HGPS cell (cell line): ENCODE measurements around the genes SFT2D3 and CCDC74B.

GRCh38 chr2:127638261-127639207 is 7.4 kb upstream of the GPR17 start:
- RRBS = no CpG with 5 or more reads among the region's 26 CpGs

DNA sequence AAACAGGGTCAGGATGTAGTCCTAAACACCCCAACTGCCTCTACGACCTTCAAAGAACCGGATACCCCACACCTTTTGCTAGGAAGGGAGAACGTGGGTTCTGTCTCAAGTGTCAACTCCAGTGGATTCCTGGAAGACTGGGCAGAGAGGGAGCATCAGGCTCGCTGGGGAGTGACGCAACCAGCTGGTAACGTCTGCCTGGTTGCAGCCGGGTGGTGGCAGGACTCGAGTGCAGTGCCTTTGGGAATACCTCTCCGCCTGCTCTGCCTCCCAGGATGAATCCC is 12.6 kb downstream of the GPR17 start:
- RRBS = no CpG with 5 or more reads among the region's 9 CpGs

- RRBS = 64% methylated on average over 5 of the region's 34 CpGs
Measured at GRCh38 chr2:127672386-127673723, 2.5 kb downstream of the LIMS2 start.

DNA sequence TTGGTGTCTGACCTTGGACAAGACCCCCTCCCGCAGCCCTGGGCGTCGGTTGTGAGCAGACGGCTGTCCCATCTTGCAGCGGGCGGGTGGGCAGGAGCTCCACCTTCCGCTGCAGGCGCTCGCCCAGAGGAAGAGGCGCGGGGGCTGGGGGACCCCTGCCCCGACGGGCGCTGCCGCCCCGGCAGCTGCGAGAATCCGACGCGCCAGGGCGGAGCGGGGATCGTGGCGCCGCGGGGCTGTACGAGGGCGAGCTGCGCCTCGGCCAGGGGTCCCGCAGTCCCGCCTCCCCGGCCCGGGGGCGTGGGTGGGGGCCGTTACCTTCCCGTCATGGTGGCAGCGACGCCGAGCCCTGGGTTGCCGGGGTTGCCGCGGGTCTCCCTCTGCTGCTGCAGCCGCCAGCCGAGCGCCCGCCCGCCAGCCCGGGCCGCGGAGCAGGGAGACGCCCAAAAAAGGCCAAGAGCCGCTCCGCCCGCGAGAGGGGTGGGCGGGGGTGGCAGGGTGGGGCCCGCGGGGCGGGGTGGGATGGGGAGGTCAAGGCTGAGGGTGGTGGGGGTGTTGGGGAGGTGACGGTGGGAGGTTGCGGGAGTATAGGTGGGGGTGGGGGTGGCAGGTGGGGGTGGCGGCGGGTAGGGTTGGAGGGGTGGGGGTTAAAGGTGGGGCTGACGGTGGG is 499 bp downstream of the LIMS2 start:
- RRBS = 2% methylated on average over 16 of the region's 65 CpGs

DNA sequence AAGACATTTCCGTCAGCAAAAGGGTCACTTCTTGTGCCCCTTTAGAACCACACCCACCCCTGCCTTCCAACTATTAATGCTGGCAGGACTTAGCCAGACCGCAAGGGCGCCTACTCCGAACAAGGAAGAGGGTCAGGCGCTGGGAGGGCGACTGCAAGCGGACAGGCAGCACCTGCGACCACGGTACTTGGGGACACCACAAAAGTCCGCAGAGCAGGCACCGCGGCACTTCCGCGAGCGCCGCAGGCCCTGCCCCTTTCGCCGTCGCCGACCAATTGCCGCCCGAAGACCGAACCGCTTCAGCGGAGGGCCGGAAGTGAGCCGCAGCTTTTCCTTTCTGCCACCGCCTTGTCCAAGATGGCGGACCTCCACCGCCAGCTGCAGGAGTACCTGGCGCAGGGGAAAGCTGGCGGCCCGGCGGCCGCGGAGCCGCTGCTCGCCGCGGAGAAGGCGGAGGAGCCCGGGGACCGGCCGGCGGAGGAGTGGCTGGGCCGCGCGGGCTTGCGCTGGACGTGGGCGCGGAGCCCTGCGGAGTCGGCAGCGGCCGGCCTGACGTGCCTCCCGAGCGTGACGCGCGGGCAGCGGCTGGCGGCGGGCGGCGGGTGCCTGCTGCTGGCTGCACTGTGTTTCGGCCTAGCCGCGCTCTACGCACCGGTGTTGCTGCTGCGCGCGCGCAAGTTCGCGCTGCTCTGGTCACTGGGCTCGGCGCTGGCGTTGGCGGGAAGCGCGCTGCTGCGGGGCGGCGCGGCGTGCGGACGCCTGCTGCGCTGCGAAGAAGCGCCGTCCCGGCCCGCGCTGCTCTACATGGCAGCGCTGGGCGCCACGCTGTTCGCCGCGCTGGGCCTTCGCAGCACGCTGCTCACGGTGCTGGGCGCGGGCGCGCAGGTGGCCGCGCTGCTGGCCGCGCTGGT is at the start of gene SFT2D3:
Gene SFT2D3 (plus strand): TSS at position 326 of the 911 bp plus-strand sequence.
- RRBS = under 1% methylated on average over 39 of the region's 115 CpGs

DNA sequence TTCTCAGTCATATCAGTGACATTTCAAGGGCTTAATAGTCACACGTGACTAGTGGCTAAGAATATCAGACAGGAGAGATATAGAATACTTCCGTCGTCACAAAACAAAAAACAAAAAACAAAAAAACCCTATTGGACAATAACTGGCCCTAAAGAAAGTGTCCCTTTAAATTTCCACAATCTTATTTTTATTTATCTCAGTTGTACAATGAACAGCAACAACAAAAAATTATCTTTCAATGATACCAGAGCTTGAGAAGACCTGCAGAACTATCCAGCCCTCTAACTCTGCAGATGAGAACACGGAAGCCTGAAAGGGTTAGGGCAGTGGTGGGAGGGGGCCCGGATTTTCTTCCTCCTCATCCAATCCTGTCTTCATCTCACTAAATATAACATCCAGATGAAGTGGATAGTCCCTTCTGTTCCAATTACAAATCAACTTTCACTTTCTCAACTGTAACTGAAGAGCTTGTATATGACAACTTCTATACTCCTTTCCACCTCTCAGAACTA is 32.4 kb downstream of the SFT2D3 start:
- RRBS = no CpG with 5 or more reads among the region's 5 CpGs

DNA sequence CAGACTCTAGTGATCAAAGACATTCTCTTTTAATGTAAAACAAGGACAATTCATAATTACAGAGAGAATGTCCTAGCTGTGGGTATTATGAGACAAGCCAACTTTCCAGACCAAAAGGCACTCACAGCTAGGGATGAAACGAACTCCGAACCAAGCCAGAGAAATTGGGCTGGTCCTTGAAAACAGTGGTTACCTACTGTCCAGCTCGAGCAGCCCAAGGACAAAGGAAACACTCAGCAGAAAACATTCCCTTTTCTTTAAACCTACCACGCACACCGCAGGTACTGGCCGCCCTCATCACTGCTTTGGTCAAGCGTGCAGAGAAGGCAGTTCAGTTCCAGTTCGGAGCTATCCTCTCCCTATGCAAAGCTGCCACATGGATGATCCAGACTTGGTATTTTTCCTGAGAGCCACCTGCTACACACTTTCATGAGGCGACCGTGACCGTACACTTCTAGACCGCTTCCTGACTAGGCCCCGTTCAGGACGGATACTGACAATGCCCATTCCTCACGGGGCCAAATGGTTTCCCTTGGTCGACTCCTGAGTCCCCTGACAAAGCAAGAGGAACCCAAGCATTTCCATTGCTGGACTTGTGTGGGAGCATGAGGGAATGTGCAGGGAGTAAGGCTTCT is 4.2 kb upstream of the POLR2D start:
- RRBS = no CpG with 5 or more reads among the region's 16 CpGs

GRCh38 chr2:127864881-127865389 is 7.0 kb upstream of the POLR2D start:
- RRBS = no CpG with 5 or more reads among the region's 11 CpGs

DNA sequence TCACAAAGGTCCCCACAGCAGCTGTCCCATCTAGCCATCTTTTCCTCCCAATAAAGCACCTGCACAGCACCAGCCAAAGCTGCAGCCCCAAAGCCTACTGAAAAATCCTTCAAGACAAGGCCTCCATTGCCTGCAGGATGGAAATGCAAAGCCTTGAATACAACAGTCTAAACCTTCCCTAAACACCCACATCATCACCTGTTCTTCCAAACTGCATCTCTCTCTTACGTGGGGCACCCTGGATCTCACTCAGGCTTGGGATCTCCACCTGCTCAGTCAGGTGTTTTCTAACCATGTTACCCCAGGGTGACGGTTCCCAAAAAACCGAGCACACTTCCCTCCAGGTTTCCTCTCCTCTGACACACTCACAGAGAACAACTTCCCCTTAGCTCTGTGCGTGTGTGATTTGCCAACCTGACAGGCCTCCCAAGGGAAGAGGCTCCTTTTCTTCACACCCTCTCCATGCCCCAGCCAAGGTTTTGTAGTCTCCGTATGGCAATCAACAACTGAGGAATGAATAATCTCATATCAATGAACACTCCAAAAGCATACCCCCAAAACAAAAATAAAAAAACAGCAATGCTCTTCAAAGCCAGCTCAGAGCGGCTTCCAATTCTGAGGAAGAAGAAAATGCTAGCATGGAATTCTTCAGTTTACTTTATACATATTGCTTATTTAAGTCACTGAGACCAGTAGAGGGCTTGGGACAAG is 13.0 kb downstream of the AMMECR1L start:
- RRBS = no CpG with 5 or more reads among the region's 6 CpGs

- RRBS = no CpG with 5 or more reads among the region's 5 CpGs
Measured at GRCh38 chr2:127901718-127902062, 15.9 kb upstream of the AMMECR1L start.

GRCh38 chr2:127953153-127954323 is 67.8 kb upstream of the AMMECR1L start:
- RRBS = no CpG with 5 or more reads among the region's 9 CpGs

GRCh38 chr2:128232931-128233854 is 85.5 kb downstream of the HS6ST1 start:
- RRBS = 2% methylated on average over 36 of the region's 89 CpGs

DNA sequence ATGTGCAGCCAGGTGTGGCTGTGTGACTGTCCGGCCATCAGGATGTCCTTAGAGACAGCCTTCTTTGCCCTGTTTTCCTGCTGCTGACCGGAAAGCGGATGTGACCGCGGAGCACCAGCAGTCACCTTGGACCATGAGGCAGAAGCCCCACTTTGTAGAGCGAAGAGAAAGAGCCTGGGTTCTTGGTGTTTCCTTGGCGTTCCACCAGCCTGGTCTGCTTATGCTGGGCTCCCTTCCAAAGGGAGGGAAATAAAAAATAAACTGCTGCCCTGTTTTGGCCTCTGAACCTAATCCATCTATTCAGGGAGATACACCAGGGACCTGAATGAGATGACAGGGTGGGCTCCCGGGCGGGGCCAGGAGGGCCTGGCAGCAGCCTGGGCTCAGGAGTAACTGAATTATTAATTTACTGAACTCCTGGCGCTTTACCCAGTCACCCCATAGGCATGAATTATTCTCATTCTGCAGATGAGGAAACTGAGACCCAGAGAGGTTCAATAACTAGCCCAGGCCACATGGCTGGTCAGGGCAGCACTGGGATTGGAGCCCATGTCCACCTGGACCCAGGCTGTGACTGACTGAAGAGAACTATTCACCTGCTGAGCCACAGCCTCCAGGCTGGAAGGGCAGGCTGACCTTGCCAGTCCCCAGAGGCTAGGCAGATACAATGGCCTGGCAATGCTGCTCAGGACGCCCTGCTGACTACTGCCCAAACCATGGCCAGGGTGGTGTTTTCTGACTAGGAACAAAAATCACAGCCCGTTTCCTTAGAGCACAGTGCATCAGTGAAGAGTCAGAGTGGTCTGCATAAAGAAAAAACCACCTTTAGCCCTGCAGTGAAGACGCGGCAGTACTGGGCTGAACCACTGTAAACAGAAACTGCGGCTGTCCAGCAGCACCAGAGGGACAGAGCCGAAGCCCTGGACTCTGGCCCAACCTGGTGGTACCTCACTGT is 37.0 kb downstream of the HS6ST1 start:
- RRBS = no CpG with 5 or more reads among the region's 16 CpGs

- RRBS = no CpG with 5 or more reads among the region's 13 CpGs
Measured at GRCh38 chr2:128309615-128310183, 9.0 kb downstream of the HS6ST1 start.

- RRBS = no CpG with 5 or more reads among the region's 1 CpG
Measured at GRCh38 chr2:128946232-128946548, 627.5 kb upstream of the HS6ST1 start.

DNA sequence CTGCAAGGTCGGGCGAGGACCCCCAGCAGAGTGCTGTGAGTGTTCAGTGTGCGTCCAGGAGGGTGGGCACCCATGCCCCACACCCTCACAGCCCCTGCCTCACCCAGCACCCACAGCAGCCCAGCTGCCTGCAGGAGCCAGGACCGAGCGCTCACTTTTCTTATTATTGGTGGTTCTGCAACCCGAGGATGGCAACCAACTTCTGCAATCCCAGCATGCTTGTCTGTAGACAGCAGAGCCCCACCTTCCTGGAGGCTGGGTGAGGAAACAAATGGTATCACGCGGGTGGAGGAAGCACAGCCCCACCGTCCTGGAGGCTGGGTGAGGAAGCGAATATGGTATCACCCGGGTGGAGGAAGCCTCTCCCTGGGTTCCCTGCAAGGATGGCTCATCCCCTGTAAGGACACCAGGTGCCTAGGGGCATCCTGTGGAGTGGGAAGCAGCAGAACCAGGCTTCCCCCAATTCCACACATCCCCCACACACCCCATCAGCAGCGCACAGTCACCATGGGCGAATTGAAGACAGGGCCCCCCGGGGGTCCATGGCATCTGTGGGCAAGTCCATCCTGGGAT is 220.6 kb upstream of the RAB6C start:
- RRBS = no CpG with 5 or more reads among the region's 14 CpGs

- RRBS = no CpG with 5 or more reads among the region's 7 CpGs
Measured at GRCh38 chr2:129938868-129939561, 40.5 kb upstream of the RAB6C start.

GRCh38 chr2:130144618-130145539 is at the start of gene CCDC74B:
Gene CCDC74B (minus strand): TSS chr2:130145112.
- RRBS = 1% methylated on average over 7 of the region's 63 CpGs

DNA sequence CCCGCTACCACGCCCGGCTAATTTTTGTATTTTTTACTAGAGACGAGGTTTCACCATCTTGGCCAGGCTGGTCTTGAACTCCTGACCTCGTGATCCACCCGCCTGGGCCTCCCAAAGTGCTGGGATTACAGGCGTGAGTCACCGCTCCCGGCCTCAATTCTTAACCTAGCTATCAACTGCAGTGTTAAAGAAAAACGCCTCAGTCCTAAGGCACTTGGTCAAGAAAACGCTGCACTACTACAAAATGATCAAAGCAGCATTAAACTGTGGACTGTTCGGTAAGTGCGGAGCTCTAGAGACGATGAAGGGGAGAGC is 1.0 kb downstream of the SMPD4 start:
- RRBS = no CpG with 5 or more reads among the region's 14 CpGs

DNA sequence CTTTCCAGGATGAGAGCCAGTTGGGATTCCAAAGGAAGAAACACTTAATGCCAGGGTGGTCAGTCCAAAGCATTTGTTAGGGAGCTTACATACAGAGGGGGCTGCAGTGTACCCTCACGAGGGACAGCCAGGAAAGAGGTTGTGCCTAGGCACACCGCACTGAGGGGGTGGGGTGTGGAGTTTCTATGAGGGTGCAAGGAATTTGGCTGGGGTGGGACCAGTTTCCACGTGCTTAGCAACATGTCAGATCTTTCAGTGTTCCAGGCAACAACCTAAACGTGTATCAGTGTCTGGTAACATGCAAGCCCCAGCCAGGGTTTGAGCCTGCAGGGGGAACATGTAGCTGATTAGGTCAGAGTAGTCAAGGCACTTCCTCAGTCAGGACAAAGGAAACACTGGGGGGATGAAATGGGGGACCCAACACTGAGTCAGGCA is 7.0 kb downstream of the MZT2B start:
- RRBS = no CpG with 5 or more reads among the region's 4 CpGs